Cardiac ventricle fibroblast (primary cell): ENCODE results near the gene RIOK1.

- RAMPAGE, long total RNA = no peak
Measured at GRCh38 chr6:6753092-6753720, 164.7 kb downstream of the LY86 start.

GRCh38 chr6:7087041-7087398, 20.7 kb upstream of the RREB1 start:
- RAMPAGE, long total RNA = no peak

GRCh38 chr6:7112277-7113247, 4.8 kb downstream of the RREB1 start:
- RAMPAGE, long total RNA = no peak

- RAMPAGE, long total RNA = no peak
Measured at GRCh38 chr6:7129790-7130163, 22.0 kb downstream of the RREB1 start.

DNA sequence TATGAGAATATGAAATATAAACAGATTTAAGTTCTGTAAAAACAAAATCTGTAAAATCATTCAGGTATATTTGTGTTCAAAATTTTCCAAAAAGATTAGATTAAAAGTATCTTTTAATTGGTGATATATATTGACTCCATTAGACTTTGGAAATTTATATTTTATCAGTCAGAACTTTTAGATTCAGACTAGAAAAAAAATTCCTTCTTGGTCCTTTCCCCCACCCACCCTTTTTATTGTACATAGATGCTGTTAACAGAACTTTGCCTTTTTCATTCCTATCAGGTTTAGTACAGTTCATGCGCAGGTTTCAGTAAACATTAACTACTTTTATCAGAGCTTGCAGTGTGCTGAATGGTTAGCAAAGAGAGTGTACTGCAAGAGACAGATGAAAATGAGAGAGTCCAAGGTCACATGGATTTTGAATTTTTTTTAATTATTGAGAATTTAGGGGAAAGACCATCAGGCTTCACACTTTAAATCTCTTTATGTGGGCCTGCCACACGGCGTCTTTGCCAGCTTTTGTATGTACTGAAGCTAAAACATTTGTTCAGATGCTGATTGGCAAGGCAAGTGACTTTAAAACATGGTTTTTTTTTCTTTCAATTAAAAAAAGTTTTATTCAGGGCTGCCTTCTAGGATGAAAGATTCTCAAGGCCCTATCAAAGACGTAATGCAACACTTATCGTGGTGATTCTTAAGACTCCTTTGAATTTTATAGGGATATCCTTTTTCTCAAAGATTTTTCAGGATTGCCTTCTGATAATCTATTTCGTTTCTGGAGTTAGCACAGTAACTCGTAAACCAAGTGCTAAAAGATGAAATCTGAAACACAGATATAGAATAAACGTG, 32.1 kb downstream of the RREB1 start:
- RAMPAGE, long total RNA = no peak

- RAMPAGE, long total RNA = no peak
Measured at GRCh38 chr6:7170753-7171951, 63.4 kb downstream of the RREB1 start.

DNA sequence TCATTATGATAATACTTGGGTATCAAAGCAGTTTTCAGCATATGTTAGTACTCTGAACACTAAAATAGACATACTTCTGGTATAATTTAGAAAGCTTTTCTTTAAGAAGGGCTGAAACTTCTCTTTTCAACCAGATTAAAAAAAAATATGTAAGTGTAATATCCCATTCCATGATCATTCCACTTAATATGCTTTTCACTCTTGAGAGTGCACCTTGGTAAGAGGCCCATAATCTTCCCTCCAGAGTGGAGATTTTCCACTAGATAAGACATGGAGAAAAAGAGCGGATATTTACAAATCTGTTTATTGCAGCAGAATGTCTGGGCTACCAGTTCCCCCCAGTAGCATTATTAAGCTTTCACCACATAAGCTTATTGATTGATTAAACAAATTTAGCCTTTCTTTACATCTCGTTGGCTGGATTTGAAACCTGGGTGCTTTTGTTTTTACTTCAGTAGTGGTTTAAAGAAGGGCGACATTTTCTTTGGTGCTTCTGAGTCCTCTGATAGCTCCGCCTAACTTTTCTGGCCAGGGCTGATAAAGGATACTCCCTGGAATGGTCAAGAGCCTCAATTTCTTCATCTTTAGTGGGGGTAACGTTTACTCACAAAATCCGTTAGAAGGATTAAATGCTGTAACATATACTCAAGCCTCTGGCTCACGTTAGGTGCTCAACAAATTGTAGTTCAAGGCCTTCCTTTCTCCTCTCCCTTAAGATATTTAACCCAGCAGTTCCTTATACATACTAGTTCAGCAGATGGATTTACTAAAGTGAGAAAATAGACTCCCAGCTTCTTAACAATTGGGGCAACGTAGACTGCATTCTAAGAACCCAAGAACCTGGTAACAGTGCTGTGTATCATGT, 91.1 kb downstream of the RREB1 start:
- RAMPAGE, long total RNA = no peak

GRCh38 chr6:7235512-7236119, 77.4 kb downstream of the SSR1 start:
- RAMPAGE, long total RNA = no peak

- RAMPAGE, long total RNA = no peak
Measured at GRCh38 chr6:7238453-7239606, 74.2 kb downstream of the SSR1 start.

DNA sequence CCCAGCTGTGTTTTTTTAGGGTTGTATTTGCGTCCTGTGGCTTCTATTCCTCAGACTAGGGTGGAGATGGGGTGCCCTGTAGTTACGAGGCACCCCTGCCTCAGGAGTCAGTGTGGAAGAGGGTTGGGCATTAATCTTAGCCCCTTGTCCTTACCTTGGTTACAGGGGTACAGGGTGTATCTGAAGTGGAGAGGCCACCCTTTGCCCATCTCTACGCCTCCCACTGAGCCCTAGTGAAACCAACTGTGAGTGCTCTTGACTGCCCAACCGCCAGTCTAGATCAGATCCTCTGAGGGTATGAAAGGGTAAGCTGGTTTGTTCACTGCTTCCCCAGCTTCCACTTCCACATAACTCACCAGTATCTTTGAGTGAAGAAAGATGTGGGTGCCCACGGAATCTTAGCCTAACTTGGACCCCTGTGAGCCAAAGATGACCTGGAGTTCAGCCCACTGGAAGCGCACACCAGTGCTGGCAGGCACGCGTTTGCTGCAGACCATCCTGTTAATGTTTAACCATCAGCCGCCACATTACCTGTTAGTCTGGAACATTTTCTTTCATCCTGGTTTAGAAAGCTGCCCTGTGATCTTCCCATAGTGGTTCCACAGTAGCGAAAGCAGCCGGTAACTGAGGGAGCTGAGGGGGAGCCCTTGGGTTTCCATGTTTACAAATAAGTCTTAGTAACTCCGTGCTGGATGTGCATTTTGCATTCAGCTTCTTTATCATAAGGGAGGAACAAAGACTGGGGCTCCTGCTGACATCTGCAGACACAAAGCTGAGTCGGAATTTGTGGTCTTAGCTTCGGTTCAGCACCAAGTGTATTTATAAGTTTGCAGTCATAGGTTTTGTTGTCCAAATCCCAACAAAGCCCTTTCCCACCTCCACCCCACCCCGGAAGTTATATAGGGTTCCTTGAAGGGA, 71.2 kb downstream of the SSR1 start:
- RAMPAGE, long total RNA = no peak

GRCh38 chr6:7389591-7390502, at the start of gene RIOK1:
Gene RIOK1, plus strand, starts transcription at chr6:7389808.
- RAMPAGE, long total RNA = start-site peak on the plus strand at chr6:7389785-7389842, 154 and 20 reads in 2 replicates

DNA sequence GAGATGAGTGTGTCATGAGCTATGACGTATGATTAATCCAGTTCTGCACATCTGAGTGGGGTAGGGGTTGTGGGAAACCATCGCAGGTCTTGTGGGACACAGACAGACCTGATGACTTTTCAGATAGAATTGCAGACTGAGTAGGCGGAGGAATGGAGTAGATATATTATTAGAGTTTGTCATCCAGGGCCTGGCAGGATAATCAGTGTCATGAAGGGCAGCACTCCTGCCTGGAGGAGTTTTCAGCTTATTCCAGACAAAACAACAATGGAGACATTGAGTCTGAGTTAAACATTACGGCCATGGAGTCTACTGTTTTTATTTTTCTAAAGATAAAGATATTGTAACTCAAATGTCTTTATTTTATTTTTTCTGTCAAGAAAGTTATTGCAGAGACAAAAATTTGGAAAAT, 12.8 kb upstream of the DSP start:
- RAMPAGE, long total RNA = no peak

GRCh38 chr6:7542187-7542720, 783 bp downstream of the DSP start:
- RAMPAGE, long total RNA = no peak

- RAMPAGE, long total RNA = no peak
Measured at GRCh38 chr6:7545673-7546445, 4.4 kb downstream of the DSP start.

DNA sequence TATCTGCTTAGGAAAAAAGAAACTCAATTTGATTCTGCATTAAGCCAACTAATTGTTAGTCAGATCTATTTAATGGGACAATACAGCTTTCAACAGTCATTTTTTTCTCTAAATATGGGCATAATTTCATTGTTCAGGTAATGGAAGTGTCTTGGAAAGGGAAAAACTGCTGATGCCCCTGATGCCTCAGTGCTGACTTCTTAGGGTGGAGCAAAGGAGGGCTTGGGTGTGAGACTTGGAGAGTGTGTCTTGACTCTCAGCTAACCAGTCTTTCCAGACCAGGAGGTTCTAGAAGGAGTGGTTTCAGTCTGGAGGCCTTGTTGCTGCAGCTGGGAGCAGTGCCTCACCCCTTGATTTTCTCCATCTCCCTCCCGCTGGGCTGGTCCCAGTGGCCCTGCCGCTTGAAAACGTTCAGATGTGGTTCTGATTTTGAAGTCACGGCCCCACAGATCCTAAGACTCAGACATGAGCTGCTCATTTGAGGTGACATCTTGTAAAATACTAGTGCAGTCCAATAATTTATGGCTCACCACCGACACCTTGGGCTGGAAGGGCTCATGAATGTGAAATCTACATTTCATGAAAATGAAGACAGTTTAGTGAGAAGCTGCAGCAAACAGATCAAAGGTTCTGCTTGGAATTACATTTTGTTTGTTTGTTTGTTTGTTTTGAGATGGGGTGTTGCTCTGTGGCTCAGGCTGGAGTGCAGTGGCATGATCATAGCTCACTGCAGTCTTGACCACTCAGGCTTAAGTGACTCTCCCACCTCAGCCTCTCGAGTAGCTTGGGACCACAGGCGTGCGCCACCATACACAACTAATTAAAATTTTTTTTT, 5.5 kb downstream of the DSP start:
- RAMPAGE, long total RNA = no peak

GRCh38 chr6:7568970-7569634, 20.9 kb upstream of the SNRNP48 start:
- RAMPAGE, long total RNA = no peak

DNA sequence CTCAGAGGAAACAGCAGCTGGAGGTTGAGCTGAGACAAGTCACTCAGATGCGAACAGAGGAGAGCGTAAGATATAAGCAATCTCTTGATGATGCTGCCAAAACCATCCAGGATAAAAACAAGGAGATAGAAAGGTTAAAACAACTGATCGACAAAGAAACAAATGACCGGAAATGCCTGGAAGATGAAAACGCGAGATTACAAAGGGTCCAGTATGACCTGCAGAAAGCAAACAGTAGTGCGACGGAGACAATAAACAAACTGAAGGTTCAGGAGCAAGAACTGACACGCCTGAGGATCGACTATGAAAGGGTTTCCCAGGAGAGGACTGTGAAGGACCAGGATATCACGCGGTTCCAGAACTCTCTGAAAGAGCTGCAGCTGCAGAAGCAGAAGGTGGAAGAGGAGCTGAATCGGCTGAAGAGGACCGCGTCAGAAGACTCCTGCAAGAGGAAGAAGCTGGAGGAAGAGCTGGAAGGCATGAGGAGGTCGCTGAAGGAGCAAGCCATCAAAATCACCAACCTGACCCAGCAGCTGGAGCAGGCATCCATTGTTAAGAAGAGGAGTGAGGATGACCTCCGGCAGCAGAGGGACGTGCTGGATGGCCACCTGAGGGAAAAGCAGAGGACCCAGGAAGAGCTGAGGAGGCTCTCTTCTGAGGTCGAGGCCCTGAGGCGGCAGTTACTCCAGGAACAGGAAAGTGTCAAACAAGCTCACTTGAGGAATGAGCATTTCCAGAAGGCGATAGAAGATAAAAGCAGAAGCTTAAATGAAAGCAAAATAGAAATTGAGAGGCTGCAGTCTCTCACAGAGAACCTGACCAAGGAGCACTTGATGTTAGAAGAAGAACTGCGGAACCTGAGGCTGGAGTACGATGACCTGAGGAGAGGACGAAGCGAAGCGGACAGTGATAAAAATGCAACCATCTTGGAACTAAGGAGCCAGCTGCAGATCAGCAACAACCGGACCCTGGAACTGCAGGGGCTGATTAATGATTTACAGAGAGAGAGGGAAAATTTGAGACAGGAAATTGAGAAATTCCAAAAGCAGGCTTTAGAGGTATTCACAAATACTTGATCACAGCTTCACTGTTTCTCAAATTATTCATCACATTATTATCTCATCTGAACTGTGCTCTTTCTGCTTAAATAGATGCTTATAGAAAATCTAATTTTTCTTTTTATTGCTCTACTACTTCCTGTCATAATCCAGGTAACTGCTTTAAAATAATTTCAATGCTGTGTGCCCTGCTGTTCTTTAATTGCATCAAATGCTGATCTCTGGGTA, 9.0 kb upstream of the SNRNP48 start:
- RAMPAGE, long total RNA = no peak

DNA sequence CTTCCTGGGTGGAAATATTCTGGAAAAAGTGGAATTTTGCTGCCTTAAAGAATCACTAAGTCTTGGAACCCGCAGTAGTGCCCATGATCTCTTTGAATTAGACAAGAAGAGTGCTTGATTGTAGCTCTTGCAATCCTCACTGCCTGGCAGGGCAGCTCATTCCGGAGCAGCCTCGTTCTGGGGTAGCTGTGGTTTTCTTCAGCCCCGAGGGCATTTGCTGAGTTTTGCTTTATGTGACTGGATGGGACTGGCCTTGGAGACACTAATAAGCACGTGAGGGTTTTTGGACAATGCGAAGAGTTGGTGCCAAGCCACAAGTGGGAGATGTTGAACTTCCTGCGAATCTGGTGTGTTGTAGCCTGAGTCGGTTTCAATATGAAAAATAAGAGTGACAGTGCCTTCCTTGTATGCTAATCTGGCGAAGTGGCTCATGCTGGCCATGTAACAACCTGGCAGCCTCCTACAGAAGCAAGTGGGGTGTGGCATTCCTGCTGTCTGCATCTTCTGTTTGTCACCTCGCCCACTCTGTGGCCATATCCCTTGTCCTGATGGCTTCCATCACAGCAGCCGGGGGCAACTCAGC, 28.3 kb downstream of the SNRNP48 start:
- RAMPAGE, long total RNA = no peak

DNA sequence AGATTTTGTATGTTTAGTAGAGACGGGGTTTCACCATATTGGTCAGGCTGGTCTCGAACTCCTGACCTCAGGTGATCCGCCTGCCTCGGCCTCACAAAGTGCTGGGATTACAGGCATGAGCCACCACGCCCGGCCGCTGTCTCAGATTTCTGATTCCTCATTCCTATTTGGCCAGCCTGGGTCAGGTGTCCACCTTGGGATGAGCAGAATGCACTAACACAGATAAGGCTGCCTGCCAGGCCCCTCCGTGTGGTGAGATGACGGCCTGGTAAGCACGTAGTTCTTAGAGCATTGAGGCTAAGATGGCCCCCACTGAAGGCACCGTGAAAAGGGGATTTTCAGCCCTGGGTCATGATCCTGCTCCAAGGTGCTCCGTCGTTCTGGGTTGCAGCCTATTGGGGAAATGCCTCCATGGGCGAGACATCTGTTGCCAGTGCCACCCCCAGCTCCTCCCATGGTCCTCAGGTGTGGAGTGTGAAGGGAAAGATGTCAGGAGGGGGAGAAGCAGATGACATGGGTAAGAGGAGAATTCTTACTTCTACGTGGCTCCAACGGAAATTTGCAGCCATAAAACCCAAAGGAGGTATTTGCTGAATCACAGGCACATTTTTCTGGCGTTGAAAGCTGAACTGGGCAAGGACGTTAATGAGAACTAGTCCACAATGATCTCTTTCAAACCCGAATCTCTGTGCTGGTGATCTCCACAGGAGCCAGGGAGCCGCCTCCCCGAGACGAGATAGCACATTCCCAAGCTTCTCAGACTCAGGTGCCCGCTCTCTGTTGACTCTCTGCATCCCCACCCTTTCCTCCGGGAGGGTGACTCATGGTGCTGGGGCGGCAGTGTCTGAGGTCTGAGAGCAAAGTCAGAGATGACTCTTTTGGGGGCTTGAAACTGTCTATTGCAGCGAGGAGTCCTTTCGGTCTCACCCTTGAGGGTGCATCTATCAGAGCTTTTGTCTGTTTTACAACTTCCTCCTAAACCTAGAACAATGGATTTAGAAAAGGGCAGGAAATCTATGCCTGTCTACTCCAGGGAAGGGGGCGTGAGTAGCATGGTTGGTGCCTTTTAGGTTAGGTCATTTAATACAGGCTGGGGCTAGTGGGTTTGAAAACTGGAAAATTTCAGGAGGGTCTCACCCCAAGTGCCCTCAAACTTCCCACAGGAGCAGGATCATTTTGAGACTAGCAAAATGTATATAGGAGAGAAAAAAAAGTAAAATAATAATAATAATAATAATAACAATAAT, 33.9 kb upstream of the BMP6 start:
- RAMPAGE, long total RNA = no peak

GRCh38 chr6:7763317-7763664, 37.4 kb downstream of the BMP6 start:
- RAMPAGE, long total RNA = no peak